ENCODE measurements around a stretch of chr4.

DNA sequence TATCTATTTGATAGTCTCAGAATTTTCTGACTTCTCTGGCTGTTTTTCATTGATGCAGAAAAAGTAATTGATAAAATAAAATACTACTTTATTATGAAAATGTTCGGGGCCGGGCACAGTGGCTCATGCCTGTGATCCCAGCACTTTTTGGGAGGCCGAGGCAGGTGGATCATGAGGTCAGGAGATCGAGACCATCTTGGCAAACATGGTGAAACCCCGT, 173.3 kb downstream of the GRIA2 start:
- PRO-cap: no peak

DNA sequence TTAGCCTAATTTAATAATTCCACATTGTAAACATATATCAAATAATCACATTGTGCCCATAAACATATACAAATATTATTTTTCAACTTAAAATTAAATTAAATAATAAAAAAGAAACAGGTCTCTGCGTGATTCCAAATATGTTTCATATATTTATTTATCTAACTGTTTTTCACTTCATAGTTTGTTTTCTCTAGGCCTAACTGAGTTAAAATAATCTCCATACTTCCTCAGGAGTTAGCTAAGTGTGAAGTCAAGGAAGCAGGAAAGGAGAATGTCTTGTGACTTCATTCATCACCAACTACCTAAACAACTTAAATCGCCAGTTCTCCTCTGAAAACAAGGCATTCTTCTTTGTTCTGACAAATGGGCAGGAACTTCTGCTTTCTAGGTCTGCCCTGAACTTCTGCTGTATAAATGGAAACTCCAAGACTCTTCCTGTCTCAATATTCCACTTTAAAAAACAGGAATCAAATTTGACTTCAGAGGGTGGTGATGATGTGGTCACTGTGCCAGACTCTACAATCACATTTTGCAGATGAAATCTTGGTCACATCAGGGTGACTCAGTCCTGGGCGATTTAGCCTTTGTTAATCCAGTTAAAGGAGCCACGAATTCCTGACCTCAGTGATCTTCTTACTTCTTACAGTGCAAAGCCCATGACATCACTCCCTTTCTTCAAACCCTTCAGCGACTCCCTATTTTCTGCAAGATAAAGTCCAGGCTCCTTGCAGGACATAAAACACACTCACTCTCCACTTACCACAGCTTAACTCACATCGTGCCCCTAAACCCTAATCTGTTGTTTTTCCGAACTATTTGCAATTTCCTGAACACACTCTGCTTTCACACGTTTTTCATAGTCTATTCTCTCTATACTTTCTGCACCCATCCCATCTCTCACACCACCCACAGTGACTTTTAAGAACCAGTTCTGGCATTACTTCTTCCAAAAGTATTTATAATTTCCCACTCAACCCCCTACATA, 11.3 kb downstream of the GASK1B start:
- PRO-cap: no peak

DNA sequence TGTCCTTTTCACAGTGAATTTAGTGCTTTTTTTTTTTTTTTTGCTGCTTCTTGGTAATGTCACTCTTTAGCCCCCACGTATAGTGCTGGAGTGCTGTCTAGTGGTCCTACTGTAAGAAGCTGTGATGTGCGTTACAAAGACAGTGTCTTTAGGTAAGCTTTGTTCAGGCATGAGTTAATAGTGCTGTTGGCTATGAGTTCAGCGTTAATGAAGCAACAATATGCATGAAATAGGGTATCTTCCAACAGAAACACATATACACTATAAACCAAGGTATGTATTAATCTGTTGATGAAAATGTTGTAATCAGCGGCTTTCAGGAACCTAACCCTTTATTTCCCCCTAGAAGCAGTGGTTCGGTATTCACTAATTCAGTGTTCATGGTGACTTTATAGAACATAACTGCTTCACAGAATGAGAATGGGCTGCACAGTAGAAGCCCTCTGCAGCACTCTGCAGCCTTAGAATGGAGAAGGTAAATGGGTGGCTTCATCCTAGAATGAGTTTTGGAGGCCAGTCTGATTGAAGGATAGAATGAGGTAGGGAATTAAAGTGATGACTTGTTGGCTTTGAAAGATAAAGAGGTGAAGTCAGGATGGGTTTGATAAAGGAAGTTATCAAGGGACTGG, 23.6 kb downstream of the FNIP2 start:
- PRO-cap: no peak

DNA sequence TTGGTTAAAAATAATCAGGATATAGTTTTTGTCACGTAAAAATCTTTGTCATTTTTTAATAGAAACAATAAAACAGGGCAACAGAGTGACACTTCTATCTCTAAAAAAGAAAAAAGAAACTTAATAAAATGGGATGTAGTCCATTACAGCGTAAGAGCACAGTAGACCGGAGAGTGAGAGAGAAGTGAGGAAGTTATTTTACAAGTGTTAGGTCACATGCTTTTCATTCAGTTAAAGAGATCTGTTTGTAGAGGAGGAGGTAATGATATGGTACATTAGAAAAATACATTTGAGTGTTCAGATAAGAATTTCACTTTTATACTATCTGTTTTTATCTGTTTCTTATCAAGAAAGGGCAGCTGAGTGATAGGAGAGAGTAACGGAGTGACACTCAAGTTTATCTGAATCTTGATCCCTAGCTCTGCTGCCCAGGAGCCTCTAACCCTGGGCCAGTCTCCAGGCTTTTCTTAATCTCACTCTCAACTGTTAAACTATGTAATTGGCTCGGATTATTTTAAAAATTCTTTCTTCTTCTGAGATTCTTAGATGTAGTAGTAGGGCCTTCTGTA, 38.9 kb downstream of the FNIP2 start:
- PRO-cap: no peak

DNA sequence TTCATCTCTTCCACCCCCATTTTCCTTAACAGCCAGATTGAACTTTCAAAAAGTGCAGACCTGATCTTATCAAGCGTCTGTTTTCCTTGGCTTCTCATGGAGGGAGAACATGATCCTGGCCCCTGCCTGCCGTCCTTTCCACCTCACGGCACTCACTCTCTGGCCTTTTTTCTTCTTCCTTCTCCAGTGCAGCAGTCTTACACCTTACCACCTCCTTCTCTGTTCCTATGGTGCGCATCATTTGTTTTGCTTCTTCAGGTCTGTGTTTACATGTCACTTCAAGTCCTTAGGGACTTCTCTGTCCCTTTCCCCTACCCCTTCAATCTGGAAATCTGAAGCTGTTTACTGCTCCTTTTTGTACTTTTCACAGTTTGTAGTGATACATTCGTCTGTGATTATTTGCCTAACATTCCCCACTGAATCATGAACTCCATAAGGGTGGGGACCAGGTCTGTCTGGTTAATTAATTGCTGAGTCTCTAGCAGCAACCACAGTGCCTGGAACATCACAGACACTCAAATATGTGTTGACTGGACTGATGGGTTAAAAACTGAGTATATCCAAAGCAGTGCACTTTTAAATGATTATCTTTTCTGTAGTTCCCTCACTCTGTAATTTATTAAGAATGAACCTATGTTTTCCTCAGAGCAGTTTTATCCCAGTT, 55.9 kb downstream of the FNIP2 start:
- PRO-cap: no peak

- PRO-cap: no peak
Observed at GRCh38 chr4:158825458-158826217, 56.8 kb downstream of the FNIP2 start.

- PRO-cap: no peak
Observed at GRCh38 chr4:158828942-158829678, 60.3 kb downstream of the FNIP2 start.

GRCh38 chr4:158890516-158891005, 121.7 kb downstream of the FNIP2 start:
- PRO-cap: no peak

- PRO-cap: no peak
Observed at GRCh38 chr4:159016707-159017098, 18.3 kb downstream of the C4orf45 start.

GRCh38 chr4:159112160-159112878, 9.4 kb downstream of the RAPGEF2 start:
- PRO-cap: no peak

- PRO-cap: no peak
Observed at GRCh38 chr4:159150633-159150984, 47.7 kb downstream of the RAPGEF2 start.

- PRO-cap: no peak
Observed at GRCh38 chr4:159150985-159151964, 48.4 kb downstream of the RAPGEF2 start.

- PRO-cap: no peak
Observed at GRCh38 chr4:159268110-159268632, 165.3 kb downstream of the RAPGEF2 start.

GRCh38 chr4:159330176-159330748, 227.4 kb downstream of the RAPGEF2 start:
- PRO-cap: no peak

DNA sequence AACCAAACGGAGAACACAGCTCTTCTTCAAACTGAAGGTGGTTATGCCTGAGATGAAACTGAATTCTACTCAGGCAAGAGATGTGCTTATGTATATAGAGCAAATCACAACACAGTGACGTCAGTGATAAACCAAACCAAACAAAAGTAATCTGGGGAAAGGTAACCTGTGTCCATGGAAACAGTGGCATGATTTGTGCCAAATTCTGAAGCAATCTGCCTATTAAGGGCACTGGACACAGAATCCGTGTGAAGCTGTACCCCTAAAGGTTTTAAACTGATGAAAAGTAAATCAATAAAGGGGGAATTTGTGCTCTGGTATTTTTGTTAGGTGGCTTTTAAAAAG, 38.5 kb downstream of the NPY5R start:
- PRO-cap: no peak

DNA sequence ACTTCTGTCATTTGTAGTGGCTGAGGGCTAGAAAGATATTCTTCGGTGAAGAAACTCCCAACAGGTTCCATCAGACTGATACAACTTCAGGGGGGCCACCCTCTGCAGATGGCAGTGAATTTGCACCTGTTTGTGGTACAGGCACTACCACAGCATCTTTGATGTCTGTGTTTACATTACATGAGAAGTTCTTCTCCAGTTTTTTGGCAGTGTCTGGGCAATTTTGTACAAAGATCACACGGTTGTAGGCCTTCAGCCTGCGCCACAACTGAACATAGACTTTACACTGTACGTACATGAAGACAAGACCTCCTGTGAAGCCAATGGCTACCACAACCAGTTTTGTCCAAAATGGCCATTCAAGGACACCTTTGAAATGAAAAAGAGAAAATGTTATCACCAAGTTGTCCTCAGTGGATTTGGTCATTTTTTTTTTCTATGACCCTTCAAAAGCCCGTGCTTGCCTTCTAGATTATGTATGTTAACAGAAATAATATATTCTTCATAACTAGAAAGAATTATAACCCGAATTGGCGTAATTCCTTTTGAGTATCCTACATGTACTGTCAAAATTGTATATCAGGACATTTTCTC, 34.3 kb downstream of the TMA16 start:
- PRO-cap: no peak

- PRO-cap: no peak
Observed at GRCh38 chr4:163606726-163607169, 112.3 kb downstream of the TMA16 start.

DNA sequence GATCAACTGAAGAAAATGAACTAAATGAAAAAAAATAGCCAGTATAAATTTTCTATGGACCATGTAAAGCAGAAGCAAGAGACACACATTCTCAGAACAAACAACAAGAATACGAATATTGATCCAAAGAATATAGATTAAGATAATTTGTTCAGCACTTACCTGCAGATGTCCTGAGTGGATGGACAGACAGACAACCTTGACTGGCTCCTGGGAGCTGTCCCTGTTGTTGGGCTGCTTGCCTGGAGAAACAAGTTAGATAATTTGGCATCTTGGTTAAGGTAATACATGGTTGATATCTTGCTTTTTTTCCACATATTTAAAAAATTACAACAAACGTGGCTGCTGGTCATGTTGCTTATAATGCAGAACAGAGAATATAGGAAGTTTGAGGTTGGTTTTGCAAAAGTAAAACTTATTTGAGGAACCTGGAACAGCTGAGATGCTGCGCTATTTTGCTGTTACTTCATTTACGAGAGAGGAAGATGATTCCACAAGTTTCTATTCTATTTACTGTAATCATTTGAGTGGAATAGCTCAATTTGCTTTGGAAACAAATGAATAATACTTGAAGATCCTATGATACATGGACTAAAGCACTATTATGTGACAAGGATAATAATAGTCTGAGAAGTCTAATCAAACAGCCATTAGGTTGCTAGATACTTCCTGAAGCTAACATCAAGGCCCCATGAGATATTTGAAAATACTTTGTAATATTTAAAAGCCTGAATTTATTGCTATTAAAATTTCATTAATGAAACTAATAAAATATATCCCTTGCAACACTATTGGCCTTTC, 118.9 kb downstream of the TMA16 start:
- PRO-cap: no peak

GRCh38 chr4:164136003-164136584, 247.7 kb downstream of the MARCHF1 start:
- PRO-cap: no peak

- PRO-cap: no peak
Observed at GRCh38 chr4:164461764-164462323, 78.0 kb upstream of the MARCHF1 start.